ENCODE measurements around a stretch of chr7.

DNA sequence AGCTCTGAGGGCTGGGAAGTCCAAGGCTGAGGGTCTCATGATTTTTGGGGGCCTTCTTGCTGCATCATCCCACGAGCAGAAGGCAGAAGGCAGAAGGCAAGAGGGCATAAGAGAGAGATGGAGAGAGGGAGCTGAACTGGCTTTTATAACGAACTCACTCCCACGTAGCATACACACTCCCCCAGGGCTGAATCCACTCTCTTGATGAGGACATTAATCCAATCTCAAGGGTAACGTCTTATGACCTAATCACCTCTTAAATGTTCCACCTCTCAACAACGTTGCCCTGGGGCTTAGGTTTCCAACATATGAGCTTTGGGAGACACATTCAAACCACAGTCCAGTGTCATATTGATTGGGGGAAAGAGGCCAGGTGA, 24.1 kb upstream of the INSIG1 start:
- PRO-cap = no peak
- RAMPAGE, long total RNA, 4 experiments = no peak in any of the 4 experiments

GRCh38 chr7:155294063-155294487, 3.6 kb upstream of the INSIG1 start:
- PRO-cap = no peak
- RAMPAGE, long total RNA, 4 experiments = no peak in any of the 4 experiments

DNA sequence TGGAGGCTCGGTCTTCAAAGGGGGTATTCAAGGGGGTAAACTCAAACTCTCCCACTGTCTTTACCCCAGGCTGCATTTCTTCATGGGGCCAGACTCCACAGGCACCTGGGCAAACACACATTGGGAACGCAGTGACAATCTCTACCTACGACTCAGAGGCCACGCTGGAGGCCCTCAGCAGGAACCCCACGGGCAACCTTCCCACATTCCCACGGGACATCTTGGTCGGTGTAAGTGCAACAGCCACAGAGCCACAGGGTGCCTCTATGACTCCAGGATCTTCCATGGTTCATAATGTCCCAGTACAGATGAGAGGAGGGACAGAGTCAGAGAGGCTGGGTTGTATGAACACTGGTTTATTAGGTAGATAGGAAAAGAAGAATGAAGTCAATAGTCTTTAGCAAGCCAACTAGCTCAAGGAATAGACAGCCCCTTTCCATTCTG, 2.1 kb upstream of the INSIG1 start:
- PRO-cap = no peak
- RAMPAGE, long total RNA, 4 experiments = no peak in any of the 4 experiments

GRCh38 chr7:155302482-155303039, 4.9 kb downstream of the INSIG1 start:
- PRO-cap = no peak
- RAMPAGE, long total RNA, 4 experiments = no peak in any of the 4 experiments

GRCh38 chr7:155304416-155304837, 6.7 kb downstream of the INSIG1 start:
- PRO-cap = no peak
- RAMPAGE, long total RNA, 4 experiments = no peak in any of the 4 experiments

- PRO-cap = no peak
- RAMPAGE, long total RNA, 4 experiments = no peak in any of the 4 experiments
Observed at GRCh38 chr7:155308686-155309122, 11.0 kb downstream of the INSIG1 start.

DNA sequence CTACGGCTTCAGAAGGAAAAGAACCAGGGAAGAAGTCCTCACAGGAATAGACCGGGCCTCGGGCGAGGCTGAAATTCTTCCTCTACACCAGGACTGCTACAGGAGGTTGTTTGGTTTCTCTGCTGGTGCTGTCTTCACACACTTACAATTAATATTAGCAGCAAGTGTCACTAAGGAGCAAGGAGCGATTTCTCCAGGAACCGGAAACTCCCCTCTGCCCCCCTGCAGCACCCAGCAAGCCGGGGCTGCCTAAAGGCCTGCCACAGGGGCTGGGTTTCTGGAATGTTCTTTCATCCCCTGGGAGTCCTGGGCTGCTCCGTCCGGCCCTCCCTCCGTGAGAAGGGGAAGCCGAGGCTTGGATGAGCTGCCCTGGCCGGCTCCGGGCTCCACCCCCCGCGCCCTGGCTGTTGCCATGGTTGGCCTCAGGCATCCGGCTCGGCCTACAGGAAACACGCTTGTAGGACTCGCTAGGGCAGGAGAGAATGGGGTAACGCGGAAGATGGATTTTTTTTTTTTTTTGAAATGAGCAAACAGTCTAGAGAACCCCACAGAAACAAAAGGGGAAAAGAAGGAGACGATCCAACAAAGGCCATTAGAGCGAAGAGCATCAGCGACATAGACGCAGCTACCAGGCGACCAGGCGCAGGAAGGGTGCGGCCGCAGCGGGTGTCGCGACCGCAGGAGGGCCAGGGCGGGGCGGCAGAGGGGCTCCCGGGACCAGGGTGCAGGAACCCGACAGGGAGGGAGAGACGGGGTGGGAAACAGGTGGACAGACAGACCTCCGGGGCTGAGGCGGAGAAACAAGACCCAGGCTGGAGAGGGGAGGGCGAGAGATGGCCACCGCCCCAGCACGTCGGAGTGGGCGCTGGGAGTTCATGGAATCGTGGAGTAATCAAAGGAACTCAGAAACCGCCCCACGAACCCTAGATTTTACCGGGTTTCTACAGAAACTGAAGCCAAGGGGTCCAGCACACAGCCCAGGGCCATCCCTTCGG, 33.1 kb downstream of the EN2 start:
- PRO-cap = no peak
- RAMPAGE, long total RNA, 4 experiments = no peak in any of the 4 experiments

- PRO-cap = no peak
- RAMPAGE, long total RNA, 4 experiments = no peak in any of the 4 experiments
Observed at GRCh38 chr7:155590236-155590991, 44.1 kb upstream of the CNPY1 start.

DNA sequence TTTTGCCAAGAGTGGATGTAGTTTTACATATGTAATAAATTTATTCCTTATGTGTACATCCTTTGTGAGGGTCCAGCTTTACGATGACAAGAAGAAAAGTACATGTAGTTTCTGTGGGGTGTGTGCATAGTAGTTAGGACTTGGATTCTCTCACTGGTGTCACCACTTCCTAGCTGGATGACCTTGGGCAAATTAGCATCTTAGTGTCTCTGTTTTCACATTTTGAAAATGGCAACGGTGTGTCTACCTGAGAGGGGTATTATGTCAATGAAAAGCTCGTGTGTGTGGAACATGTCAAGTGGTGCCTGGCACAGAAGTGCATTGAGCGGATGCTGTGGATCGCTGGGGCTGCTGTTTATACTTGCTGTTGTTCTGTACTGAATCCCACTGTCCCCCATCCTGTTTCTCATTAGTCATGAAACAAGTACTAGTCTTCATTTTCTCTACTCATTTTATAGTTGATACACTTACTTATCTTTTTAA, 26.0 kb downstream of the RBM33 start:
- PRO-cap = no peak
- RAMPAGE, long total RNA, 4 experiments = no peak in any of the 4 experiments

DNA sequence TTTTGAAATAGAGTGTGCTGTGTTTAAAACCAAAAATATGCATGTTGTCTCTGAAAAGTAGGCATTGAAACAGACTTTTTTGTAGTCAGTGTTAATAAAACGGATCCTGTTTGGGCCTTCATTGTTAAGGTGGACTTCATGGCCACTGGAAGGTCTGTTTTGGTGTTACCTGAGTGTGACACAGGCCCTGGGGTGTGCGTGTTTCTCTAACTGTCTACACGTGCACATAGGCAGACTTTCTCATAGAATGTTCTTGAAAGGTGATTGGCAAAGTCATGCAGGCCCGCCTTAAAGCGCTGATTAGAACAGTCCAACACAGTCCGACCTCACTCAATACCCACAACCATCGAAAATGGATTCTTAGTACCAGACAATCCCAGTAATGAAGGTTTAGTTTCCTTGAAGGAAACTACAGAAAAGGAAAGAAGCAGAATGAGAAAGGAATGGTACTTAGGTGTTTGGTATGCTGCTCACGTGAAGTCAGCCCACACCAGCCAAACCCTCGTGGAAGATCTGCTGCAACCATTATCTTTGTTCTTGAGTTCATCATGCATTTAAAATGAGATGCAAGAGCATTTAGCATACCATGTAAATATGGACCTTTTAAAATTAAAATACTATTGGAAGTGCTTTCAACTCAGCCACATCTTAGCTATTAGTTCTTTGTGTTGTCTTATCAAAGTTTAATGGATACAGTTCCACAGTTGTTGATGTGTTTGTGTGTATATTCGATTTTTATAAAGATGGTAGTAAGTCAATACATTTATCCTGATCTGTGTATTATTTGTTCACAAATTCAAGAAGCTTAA, 35.0 kb downstream of the SHH start:
- PRO-cap = no peak
- RAMPAGE, long total RNA, 4 experiments = no peak in any of the 4 experiments

DNA sequence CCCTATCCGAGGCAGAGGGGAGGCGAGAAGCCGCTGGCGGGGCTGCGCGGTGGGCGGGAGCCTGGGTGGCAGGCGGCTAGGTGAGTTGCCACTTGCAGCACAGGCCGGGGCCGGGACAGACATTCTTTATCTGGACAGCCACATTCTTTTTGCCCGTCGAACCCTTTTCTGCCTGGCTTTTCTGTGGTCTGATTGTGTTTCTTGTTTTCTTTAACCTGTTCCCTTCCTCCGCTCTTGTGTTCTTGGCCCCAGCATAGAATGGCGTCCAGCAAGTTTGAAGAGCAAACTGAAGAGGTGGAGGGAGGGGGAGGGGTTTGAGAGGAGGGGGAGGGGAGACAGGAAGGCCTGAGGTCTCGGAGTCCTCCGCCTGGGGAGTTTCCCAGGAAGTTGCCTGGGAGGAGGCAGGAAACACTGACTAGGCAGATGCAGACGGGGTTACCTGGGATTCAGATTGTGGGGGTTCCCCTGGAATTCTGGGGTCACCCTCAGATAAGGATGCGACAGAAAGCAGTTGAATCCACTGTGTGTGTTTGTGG, 5.1 kb downstream of the SHH start:
- PRO-cap = no peak
- RAMPAGE, long total RNA, 4 experiments = no peak in any of the 4 experiments

GRCh38 chr7:155807673-155808123, 4.6 kb downstream of the SHH start:
- PRO-cap = no peak
- RAMPAGE, long total RNA, 4 experiments = no peak in any of the 4 experiments

- PRO-cap = bidirectional peak, plus-strand start at chr7:155809201, minus-strand start at chr7:155809187
- RAMPAGE, long total RNA, 4 experiments = start-site peak on the minus strand in 1 of 4 experiments, at chr7:155809159-155809169 at its widest, 22 reads per replicate
Observed at GRCh38 chr7:155808879-155809354, 3.3 kb downstream of the SHH start.

- PRO-cap = no peak
- RAMPAGE, long total RNA, 4 experiments = no peak in any of the 4 experiments
Observed at GRCh38 chr7:155809597-155809972, 2.7 kb downstream of the SHH start.

GRCh38 chr7:155843941-155844732, 31.9 kb upstream of the SHH start:
- PRO-cap = no peak
- RAMPAGE, long total RNA, 4 experiments = no peak in any of the 4 experiments

DNA sequence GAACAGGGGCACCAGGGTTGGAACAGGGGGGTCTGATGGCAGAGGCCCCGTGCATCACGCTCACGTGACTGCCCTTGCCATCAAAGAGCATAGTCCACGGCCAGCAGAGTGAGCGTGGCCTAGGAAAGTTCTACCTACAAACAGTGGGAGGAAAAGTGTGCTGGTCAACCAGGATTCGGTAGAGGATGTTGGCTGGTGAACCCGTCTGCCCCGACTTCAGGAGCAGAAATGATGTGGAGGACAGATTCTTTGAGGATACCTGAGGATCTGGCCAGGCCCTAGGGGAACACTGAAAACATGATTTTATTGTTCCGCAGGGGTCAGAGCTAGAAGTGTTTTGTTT, 138.7 kb upstream of the SHH start:
- PRO-cap = no peak
- RAMPAGE, long total RNA, 4 experiments = no peak in any of the 4 experiments

- PRO-cap = no peak
- RAMPAGE, long total RNA, 4 experiments = no peak in any of the 4 experiments
Observed at GRCh38 chr7:155951419-155952172, 139.3 kb upstream of the SHH start.

DNA sequence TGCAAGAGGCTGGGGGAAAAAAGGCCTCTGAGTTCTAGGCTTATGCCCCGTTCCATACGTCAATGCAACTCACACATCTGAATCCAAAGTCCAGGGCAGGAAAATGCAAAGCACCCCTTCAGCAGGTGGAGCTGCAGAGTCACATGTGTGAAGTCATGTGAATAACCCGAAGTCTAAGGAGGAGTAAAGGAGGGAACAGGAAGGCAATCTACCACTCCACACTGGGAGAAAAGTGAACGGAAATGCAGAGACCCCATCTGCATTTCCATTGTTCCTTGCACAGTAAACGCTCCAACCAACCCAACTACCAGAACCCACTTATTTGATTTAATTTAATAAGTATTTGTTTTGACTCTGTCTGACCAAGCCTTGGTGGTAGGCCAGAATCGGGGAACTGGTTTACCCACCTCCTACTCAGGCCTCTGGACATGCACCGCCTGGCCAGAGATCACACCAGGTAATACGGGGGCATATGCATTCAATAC, 95.4 kb upstream of the RNF32 start:
- PRO-cap = no peak
- RAMPAGE, long total RNA, 4 experiments = no peak in any of the 4 experiments

DNA sequence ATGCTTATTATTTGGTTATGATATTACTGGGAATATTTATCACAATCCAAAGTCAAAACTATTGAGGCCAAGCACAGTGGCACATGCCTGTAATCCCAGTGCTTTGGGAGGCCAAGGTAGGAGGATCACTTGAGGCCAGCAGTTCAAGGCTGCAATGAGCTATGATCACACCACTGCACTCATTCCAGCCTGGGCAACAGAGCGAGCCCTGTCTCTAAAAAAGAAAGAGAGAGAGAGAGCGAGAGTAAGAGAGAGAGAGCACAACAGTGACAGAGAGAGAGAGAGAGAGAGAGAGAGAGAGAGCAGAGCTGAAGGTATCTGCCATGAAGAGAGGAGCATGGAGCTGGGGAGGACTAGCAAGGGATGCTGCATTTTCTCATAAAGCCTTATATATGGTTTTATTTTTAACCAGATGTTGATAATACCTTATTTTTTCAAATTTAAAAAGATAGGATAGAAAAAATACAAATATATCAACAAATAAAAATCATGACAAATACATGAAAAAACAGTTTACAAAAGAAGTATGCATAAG, 84.5 kb upstream of the RNF32 start:
- PRO-cap = unidirectional peak, plus-strand start at position 284 of the sequence
- RAMPAGE, long total RNA, 4 experiments = no peak in any of the 4 experiments

DNA sequence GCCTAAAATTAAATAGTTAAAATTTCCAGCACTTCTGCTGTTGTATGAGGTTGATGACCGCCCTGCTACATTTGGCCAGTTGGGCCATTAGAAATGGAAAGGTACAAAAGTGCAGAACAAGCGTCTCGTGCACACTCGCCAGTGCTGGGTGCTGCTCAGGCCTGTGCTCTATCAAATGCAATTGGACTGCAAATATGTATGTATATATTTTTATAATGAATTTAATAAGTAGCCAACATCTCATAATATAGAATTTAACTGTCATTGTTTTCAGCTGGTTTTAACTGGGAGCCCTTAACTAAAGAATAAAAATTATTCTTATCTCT, 34.4 kb upstream of the RNF32 start:
- PRO-cap = no peak
- RAMPAGE, long total RNA, 4 experiments = no peak in any of the 4 experiments